ENCODE measurements around the gene UPF3A.

DNA sequence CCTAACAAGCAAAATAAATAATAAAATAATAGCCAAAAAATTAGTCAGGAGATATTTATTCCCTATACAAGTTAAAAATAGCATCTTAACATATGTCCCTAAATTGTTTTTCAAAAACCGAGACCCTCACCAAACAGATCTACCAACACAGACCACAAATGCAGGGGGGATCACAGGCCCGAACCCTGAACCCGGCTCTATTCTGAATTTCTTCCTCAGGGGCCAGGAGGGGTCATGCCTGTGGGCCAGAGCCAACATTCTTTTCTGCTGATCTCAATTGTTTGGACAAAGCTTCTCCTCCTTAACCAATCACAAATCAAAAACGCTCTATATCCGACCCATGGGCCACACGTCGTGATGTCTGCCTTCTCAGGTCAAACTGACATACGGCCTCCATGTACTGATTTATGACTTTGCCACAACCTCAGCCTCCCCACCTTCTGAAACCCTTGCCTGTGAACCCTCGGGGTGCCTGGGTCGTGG, 58.2 kb upstream of the C13orf46 start:
- PRO-cap: no peak

DNA sequence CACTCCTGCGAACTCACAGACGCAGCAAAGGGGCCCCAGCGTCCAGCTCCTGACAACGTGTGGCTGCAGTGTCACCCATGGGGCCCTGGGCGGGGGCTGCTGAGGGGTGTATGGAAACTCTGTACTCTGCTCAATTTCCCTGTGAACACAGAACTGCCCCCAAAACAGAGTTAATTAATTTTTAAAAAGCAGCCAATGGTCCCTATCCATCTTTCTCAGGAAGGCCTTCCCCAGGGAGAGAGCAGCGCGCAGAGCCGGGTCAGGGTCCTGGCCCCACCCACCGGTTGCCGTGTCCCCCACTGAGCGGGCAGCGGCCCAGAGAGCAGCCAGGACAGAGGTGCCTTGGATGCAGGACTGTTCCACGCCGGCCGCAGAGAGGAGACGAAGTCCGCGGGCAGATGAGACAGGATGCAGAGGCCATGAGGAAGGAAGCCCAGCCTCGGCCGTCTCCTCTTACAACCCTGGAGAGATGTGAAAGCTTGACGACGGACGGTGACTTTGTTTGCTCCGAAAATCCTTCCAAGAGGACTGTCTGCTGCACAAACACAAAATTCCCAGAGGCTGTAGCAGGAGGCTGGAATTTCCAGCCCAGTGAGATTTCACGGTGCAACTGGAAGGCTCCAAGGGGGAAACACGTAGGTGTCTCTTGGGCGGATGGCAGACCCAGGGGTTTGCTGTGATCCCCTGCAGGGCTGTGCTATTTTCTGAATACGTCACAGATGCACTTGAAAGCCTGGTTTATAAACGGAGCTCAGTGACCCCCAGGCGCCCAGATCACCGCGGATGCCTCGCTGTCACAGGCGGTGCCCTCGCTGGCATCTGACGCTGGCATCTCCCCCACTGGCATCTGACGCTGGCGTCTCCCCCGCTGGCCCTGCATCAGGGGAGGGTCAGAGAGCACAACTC, 61.7 kb upstream of the C13orf46 start:
- PRO-cap: no peak

- PRO-cap: no peak
Measured at GRCh38 chr13:114043355-114044022, 69.6 kb upstream of the C13orf46 start.

DNA sequence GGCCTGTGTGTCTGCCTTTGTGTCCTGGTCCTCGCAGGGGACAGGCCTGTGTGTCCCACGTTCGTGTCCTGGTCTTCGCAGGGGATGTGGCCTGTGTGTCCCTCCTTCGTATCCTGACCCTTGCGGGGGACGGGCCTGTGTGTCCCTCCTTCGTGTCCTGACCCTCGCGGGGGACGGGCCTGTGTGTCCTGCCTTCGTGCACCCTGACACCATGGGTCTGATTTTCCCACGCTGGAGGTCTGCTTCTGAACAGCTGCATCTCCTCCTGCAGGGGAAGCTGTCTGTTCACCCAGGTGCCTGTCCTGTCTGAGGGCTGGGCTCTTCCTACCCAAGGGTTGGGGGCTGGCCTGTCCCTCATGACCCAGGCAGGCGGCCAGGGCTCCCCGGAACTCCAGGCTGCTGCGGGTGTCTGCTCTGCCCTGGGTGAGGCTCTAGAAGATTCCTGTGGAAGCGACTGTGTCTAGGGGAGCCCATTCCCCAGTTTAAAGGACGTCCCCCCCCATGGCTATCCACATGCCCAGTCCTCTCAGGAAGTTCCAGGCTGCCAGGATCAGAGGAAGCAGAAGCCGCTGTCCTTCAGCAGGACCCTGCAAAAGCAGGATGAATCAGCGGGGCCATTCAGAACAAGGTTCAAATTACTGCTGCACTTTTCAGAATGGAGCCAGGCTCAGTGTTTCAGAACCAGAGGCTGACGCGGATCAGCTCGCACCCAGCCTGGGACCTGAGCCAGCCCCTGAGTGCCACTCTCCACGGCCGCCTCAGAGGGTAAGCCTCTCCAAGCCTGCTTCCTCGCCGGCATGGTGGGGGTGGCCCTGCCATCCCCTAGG, 25.0 kb downstream of the RASA3 start:
- PRO-cap: no peak

DNA sequence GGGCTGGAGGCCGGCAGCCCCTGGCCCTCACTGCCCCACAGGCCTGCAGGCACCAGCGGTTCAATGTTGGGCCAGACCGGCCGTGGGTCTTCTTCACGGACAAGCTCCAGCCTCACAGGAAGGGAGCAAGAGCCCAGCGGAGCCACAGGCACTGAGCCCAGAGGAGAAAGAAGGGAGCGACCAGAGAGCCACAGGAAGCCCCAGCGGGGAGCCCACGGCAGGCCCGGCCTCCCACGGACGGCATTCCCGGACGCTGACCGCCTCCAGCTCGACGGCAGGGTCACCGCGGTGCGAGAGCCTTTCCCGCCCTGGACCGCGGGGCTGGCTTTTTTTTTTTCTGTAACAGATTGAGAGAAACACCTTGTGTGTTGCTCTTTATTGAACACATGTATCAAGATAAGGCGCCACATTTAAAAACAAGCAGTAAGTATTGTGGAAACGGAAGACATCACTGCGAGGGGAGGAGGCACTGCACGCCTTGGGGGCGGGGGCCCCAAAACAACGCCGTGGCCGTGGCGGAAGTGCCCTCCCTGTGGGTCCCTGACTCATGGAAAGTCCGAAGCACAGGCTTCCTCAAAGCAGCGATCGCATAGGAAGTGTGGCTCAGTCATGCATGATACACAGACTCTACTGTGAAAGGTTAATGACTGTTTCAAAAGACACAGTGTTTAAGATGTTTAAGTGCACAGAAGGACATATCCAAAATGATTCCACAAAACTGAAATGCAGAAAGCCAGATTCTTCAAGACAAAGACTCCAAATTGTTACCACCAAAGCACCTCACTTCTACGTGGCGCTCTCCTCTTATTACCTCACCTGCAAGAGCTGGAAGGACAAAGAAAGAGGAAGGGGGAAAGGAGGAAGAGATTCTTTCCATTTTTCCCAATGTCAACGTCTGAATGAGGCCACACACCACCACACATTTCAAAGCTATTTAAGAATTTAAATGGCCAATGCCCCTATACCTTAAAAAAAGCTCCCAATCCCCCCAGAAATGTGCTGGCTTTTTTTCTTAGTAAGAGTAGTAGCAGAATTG, 3.5 kb downstream of the RASA3 start:
- PRO-cap: unidirectional peak, plus-strand start at position 601 of the sequence

- PRO-cap: no peak
Measured at GRCh38 chr13:114153746-114154414, 21.5 kb upstream of the RASA3 start.

GRCh38 chr13:114281096-114281710, at the start of gene UPF3A:
TSS of gene UPF3A (plus strand) at chr13:114281601.
- PRO-cap: bidirectional peak, plus-strand start at chr13:114281601, minus-strand start at chr13:114281503

Data from aorta (tissue), 1 donor.